Panc1 (cell line): ENCODE measurements around a stretch of chr5.

DNA sequence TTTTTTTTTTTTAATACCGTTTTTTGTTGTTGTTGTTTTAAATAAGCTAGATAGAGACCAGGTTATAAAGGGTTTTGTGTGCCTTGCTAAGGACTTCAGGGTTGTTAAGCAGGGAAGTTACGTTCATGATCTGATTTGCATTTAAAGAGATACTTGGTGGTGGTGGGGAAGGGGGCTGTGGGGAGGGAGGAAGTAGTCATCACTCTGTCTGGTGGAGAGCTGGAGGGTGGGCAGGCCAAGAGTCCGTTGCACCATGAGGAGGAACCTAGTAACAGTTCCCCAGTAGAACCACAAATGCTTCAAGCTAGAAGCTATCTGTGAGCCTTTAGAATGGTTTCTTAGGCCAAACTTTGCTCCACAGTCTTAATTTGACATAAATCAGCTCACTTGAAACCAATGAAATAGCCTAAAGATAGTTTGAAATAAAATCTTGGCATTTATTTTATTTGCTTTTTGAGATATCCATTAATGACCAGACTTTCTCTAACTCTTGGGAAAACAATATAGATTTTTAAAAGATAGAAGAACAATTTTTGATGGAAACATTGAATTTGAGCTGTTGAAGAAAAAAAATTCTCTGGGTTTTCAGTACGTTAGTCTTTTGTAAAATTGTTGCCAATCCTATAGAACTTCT lies 18.6 kb upstream of the ROPN1L start:
- RRBS, 2 experiments: no CpG with 5 or more reads among the region's 4 CpGs

DNA sequence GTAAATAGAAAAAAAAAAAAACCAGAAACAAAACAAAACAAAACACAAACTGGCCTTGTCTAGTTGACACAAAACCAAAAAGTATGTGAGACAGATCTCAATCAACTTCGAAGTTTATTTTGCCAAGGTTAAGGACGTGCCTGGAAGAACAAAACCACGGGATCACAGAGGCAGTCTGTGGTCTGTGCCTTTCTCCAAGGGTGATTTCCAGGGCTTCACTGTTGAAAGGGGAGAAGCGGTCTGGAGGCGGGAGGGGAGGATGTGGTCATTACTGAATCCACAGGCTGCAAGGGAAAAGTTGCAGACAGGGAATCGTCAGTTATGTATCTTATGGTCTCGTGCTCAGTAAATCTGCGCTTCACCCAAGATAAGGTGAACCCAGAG lies 25.6 kb downstream of the ROPN1L start:
- RRBS, 2 experiments: no CpG with 5 or more reads among the region's 8 CpGs

GRCh38 chr5:10564471-10564604 lies 468 bp downstream of the ANKRD33B start:
- RRBS, 2 experiments: under 1 to 4% methylated on average over 8 of the region's 16 CpGs

- RRBS, 2 experiments: no CpG with 5 or more reads among the region's 9 CpGs
Observed at GRCh38 chr5:10606646-10606940, 42.7 kb downstream of the ANKRD33B start.

DNA sequence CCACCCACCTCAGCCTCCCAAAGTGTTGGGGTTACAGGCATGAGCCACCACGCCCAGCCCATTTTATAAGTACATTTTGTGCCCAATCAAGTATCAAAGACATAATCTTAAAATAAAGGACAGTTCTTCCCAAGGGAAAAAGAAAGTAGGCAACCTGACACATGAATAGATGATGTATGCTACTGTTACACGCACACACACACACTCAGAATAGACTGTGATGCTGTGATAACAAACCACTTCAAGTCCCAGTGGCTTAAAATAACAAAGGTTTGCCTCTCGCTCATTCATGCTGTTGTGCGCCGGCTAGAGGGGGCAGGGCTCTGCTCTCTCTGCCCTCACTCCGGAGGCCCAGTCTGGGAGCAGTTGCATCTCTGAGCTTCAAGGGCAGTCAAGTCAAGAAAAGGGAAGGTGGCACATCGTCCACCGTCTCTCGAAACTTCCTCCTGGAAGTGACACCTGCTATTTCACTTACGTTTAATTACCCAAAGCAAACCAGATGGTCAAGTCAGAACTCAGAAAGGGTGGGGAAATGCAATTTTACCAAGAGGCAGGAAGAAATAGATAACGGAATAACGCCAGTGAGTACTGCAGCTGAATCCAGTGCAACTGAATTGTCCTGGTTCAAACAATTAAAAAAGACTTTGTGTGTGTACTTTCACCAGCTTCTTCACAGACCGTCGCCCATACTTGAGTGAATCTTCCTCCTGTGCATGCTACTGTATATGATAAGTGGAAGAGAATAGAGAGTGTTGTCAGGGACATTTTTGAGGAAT lies 43.3 kb downstream of the ANKRD33B start:
- RRBS, 2 experiments: 100% methylated on average over 1 of the region's 14 CpGs; no CpG with 5 or more reads in 1 of the 2 experiments

GRCh38 chr5:10702203-10702596 lies 58.8 kb downstream of the DAP start:
- RRBS, 2 experiments: no CpG with 5 or more reads among the region's 6 CpGs

DNA sequence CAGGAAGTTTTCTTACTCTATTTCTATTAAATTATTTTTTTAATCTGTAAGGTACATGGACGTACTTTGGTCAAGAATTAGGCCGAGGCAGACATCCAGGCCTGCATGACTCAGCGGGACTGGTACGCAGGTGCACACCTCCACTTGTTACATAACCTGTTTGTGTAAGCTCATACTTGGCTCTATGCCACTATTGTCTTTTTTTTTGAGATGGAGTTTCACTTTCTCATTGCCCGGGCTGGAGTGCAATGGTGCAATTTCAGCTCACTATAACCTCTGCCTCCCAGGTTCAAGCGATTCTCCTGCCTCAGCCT lies 201.0 kb upstream of the DAP start:
- RRBS, 2 experiments: no CpG with 5 or more reads among the region's 6 CpGs

- RRBS, 2 experiments: no CpG with 5 or more reads among the region's 3 CpGs
Observed at GRCh38 chr5:12524856-12525237, 620.6 kb upstream of the CTNND2 start.

- RRBS, 2 experiments: no CpG with 5 or more reads among the region's 7 CpGs
Observed at GRCh38 chr5:12625818-12626210, 721.6 kb upstream of the CTNND2 start.

- RRBS, 2 experiments: no CpG with 5 or more reads among the region's 1 CpG
Observed at GRCh38 chr5:13227421-13227826, 717.1 kb downstream of the DNAH5 start.

- RRBS, 2 experiments: 1 to 5% methylated on average over 14 to 31 of the region's 81 CpGs
Observed at GRCh38 chr5:14010836-14012192, 66.8 kb upstream of the DNAH5 start.

GRCh38 chr5:14035784-14036534 lies 91.5 kb upstream of the DNAH5 start:
- RRBS, 2 experiments: no CpG with 5 or more reads among the region's 12 CpGs

- RRBS, 2 experiments: no CpG with 5 or more reads among the region's 8 CpGs
Observed at GRCh38 chr5:14165358-14165990, 22.3 kb downstream of the TRIO start.

DNA sequence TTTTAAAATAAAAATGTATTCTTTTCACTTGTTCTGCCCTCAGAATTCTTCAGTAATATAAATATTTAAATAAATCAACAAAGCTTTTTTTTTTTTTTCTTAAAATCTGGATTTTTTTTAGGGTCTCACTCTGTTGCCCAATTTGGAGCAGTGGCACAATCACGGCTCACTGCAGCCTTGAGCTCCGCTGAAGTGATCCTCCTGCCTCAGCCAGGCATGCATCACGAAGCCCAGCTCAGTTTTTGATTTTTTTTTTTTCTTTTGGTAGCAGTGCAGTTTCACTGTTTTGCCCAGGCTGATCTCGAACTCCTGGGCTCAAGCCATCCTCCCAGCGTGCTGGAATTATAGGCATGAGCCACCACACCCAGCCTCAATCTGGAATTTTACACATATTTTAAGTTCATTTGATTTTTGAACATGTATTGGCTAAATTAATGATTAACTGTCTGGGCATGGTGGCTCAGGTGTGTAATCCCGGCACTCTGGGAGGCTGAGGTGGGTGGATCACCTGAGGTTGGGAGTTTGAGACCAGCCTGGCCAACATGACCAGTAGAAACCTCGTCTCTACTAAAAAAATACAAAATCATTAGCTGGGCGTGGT lies 36.3 kb downstream of the TRIO start:
- RRBS, 2 experiments: no CpG with 5 or more reads among the region's 8 CpGs

GRCh38 chr5:14208068-14208929 lies 65.2 kb downstream of the TRIO start:
- RRBS, 2 experiments: no CpG with 5 or more reads among the region's 7 CpGs

GRCh38 chr5:14211979-14212527 lies 68.9 kb downstream of the TRIO start:
- RRBS, 2 experiments: no CpG with 5 or more reads among the region's 5 CpGs

- RRBS, 2 experiments: no CpG with 5 or more reads among the region's 5 CpGs
Observed at GRCh38 chr5:14268052-14268670, 125.0 kb downstream of the TRIO start.

DNA sequence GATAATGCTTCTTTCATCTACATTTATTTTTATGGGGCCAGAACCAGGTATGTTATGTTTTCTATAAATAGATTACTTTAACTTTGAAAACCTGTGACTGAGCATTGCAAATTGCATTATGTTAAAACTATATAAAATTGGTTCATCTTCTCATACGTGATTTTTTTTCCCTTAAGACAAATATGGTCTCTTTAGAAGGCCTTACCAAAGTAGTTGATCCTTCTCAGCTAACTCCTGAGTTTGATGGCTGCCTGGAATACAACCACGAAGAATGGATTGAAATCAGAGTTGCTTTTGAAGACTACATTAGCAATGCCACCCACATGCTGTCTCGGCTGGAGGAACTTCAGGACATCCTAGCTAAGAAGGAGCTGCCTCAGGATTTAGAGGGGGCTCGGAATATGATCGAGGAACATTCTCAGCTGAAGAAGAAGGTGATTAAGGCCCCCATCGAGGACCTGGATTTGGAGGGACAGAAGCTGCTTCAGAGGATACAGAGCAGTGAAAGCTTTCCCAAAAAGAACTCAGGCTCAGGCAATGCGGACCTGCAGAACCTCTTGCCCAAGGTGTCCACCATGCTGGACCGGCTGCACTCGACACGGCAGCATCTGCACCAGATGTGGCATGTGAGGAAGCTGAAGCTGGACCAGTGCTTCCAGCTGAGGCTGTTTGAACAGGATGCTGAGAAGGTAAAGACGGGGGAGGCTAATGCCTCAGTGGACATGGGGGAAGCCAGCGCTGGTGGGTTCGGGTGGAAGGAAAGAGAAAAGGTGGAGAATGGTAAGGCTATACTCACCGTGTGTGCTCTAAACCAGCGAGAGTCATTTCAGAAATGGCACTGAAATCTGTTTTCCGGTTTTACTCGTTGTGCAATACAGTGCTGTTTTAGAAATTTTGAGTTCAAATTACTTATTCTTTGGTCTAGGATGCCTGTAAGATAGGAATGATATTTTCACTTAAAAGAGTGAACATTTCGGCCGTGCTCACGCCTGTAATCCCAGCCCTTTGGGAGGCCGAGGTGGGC lies 147.7 kb downstream of the TRIO start:
- RRBS, 2 experiments: no CpG with 5 or more reads among the region's 21 CpGs

DNA sequence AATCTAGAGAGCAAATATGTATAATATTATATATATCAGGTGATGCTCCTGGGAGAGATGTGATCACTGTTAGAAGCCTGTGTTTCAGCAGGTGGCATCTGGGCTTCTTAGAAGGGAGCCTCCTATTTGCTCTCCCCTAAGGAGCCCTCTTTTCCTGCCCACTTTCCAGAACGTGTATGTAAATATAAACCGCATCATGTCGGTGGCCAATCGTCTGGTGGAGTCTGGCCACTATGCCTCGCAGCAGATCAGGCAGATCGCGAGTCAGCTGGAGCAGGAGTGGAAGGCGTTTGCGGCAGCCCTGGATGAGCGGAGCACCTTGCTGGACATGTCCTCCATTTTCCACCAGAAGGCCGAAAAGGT lies 153.7 kb downstream of the TRIO start:
- RRBS, 2 experiments: no CpG with 5 or more reads among the region's 11 CpGs

- RRBS, 2 experiments: no CpG with 5 or more reads among the region's 11 CpGs
Observed at GRCh38 chr5:14441342-14442213, 140.0 kb upstream of the OTULINL start.